ENCODE data around the gene SRSF1.

- RRBS, result no CpG with 5 or more reads among the region's 4 CpGs
Measured at GRCh38 chr17:56832470-56832871, 1.2 kb downstream of the C17orf67 start.

DNA sequence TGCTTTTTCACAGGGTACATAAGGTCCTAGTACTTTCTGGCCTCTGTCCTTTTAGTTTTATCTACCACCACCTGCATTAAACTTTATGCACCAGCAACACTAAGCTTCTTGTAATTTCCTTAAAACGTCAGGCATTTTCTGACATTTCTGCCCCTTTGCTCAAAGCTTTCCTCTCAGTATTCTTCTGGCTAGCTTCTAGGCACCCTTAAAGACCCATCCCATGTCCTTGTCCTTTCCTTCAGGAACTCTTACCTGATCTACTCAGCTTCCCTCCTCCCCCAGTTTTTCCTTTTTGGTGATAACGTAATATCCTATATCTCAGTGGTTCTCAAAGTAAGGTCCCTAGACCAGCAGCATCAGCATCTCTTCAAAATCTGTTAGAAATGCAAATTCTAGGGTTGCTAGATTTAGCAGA is 2.8 kb downstream of the DGKE start:
- RRBS, result no CpG with 5 or more reads among the region's 2 CpGs

GRCh38 chr17:56890691-56890946 is 23.2 kb downstream of the TRIM25 start:
- RRBS, result no CpG with 5 or more reads among the region's 3 CpGs

GRCh38 chr17:56895186-56895590 is 18.7 kb downstream of the TRIM25 start:
- RRBS, result no CpG with 5 or more reads among the region's 9 CpGs

- RRBS, result no CpG with 5 or more reads among the region's 9 CpGs
Measured at GRCh38 chr17:56903986-56904790, 9.7 kb downstream of the TRIM25 start.

DNA sequence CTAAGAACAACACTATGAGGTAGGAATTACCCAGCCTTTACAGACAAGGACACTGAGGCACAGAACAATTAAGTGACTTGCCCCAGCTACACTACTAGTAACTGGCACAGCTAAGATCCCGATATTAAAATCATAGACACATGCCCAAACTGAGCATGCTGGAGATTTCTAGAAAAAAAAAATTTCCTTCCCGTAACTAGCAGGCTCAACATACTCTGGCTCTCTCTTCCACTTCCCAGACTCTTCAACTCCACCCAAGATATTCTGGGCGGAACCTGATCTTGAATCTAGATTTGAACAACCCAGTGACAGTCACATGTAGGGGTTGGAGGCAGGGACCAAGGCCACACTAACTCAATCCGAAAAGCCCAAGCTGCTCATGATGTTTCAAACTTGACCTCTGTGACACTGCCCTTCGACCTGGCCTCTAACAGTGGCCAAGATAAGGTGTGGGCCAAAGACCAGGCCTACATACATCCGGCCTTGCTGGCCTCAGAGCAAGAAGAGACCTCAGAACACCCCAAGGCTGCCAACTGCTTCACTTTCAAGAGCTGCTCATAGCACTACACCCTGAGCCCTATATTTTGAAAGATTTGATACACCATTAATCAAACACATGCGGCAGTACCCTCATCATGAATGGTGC is 3.7 kb downstream of the TRIM25 start:
- RRBS, result no CpG with 5 or more reads among the region's 7 CpGs

DNA sequence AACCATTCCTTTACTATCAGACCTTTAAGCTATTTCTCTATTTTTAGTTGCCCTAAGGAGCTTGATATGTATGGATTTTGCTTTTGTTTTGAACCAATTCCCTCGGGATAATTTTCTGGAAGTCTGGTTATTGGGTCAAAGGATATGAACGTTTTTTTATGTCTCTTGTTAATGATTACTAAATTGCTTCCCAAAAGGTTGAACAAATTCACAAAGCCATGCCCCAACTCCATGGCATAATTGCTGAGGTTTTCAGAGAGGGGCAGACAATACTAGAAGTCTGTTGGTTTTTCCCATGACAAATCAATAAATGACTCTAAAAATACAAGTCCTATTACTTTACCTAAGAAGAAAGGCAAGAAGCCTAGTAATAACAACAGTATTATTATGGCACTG is 11.4 kb upstream of the AKAP1 start:
- RRBS, result no CpG with 5 or more reads among the region's 2 CpGs

- RRBS, result no CpG with 5 or more reads among the region's 7 CpGs
Measured at GRCh38 chr17:57095277-57095621, 10.2 kb downstream of the AKAP1 start.

GRCh38 chr17:57278717-57279434 is 22.6 kb downstream of the MSI2 start:
- RRBS, result no CpG with 5 or more reads among the region's 10 CpGs

DNA sequence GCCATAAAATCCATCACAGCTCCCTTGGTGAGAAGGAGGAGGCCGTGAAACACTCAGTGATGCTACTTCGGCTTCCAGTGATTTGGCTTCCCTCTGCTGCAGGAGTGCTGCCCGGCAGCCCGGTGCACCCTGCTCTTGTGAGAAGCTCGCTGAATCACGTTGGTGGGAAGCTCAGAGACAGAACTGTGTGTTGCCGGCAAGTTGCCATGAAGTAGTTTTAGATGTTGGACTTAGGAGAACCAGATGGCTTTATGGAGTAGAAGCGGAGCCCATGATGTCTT is 33.3 kb downstream of the MSI2 start:
- RRBS, result 96% methylated on average over 3 of the region's 8 CpGs

DNA sequence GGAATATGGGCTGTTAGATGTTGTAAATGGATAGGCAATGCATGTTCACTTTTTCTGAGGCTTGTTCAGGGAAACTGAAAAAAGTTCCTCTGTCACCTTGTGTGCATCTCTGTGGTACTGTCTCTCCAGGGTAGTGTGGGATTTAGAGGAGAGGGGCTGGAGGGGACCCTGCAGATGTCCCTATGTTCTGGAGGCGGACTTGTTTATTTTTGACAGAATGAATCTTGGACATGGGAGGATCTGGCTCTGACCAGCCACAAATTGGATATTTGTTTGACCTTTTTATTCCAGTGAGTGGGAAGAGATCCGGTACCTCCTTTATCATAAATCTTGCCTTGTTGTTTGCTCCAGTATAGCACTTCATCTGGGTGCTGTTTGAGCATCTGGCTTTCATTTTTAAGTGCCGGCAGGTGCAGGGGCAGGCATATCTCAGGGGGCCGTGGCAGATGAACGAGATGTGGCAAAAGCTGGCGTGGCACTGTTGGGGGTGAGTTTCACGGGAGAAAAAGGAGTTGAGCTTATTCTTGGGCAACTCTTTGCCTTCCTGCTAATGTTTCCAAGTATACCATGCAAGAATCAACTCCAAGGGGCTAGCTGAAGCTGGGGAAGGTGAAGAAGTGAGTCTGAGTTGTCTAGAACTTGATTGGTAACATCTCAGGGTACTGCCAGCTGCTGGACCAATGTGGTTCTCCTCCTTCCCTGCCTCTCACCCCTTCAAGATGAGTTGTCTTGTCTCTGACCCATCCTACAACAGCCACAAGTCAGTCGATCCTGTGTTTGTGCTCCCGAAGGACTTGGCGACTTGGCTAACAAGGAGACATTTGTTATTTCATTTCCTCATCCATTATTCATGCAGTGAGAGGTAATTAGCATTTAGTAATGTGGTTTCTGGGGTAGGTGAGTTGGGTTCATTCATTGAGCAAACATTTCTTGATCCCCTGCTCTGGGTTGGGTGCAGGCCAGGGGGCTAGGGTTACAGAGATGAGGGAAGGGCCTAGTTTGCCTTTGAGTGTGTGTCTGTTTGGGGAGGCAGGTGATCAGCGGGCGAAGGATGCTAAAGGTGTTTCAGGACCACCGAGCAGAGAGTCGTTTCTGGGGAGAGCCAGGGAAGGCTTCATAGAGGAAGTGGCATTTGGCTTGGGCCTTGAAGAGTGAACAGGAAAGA is 38.0 kb downstream of the MSI2 start:
- RRBS, result 37% methylated on average over 2 of the region's 14 CpGs

GRCh38 chr17:57357769-57358534 is 101.6 kb downstream of the MSI2 start:
- RRBS, result no CpG with 5 or more reads among the region's 4 CpGs

DNA sequence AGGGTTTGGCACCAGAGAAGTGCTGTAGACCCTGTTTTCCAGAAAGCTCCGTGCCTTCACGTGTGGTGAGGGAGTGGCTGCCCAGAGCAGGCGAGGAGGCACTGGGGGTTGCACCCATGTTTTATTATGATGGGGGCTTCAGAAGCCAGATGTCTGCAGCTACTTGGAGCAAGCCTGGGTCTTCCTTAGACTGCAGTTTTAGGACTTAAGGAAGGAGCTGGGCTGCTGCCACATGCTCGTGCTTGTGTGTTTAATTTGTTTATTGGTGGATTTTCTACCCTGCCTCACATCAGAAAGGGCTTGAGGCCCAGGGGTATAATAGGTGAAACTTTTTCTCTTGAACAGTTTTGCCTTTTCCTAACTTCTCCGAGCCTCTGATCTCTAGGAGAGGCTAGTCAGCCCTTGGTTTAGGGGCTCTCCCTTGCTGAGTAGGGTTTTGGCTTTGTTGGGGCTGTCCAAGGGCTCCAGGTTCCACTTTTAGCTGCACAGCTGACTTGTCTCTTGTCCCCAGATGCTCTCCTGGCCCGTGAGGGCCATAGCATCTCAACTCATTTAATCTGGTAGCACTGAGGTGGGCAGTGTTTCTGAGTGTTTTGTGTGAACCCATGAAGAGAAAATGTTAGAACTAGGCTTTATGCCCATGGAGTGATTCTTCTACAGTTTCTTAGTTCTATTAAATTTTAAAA is 103.8 kb downstream of the MSI2 start:
- RRBS, result no CpG with 5 or more reads among the region's 6 CpGs

GRCh38 chr17:57413489-57414317 is 157.4 kb downstream of the MSI2 start:
- RRBS, result no CpG with 5 or more reads among the region's 9 CpGs

- RRBS, result no CpG with 5 or more reads among the region's 8 CpGs
Measured at GRCh38 chr17:57569942-57570311, 175.2 kb downstream of the CCDC182 start.

- RRBS, result no CpG with 5 or more reads among the region's 9 CpGs
Measured at GRCh38 chr17:57866393-57866914, 16.6 kb upstream of the MRPS23 start.

DNA sequence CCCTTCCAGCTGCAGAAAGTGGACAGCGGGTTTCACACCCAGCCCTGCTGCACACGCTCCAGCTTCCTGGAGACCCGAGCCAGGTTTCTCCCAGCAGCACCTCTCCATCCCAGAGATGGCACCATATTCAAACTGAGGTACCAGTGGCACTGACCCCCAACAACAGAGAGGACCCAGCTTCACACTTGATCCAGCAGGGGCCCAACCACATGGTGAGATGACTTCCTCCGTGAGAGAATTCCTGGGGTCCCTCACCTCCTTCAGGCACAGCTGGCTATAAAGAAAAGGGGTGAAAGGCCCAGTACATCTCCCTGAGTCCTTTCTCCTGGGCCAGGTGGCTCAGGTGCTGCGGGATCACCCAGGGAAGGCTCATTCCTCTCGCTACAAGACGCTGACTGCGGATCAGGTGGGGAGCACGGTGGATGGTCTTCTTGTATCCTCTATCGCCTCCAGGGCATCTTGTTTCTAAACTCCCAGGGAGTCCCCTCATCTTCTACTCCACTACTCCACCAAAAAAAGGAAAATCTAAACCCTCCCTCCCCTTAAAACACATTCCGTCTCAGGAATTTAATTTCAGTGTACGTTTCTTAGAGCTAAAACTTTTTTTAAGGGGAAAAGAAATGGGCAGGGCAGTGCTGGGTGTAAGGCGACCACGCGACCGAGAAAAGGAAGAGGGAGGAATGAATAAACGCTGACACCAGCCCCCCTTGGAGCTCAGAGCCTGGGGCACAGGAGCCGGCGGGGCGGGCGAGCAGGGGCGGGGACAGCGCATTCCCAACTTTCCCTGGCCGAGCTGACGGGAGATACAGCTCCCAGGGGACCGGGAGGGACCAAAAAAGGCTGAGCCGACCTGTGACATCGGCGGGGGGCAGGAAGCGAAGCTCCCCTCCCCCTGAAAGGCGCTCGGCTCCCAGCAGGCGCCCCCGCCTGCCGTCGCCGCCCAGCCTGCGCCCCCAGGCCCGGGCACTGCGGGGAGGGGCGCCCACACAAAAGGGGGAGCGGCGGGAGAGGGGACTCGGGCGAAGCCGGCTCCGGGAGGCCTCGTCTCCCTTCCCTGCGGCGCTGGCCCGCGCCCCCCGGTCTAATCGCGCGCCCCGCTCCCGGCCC is 1.0 kb downstream of the CUEDC1 start:
- RRBS, result 5% methylated on average over 24 of the region's 58 CpGs

- RRBS, result no CpG with 5 or more reads among the region's 94 CpGs
Measured at GRCh38 chr17:58006862-58007889, at the start of gene SRSF1. SRSF1 (minus strand) TSS chr17:58007246.

DNA sequence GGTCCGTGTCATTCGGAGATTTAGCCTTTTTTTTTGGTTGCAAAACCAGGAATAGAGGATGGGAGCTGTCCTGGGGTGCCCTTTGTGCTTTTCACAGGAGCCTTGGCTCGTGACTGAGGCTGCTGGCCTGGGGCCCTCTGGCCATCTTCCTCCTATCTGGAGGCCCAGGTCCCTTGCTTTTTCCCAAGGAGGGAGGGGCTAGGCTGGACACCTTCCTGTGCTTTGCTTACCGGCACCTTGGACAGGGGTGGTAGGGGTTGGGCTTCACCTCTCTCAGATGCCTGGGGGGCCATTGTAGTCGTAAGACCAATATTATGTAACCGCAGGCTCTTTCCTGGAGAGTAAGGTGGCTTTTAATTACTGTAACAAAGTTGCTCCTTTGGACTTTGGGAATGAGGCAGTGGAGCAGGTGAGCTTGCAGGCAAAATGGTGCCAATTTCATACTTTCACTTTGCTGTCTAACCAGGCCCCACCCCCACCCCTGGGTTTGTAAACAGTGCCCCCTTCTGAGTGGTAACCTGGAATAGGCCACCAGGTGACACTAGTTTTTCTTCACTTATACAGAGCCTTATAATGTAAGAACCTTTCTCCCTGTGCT is 1.2 kb downstream of the DYNLL2 start:
- RRBS, result no CpG with 5 or more reads among the region's 6 CpGs

GRCh38 chr17:58318923-58319913 is 9.4 kb downstream of the TSPOAP1 start:
- RRBS, result 90% methylated on average over 8 of the region's 21 CpGs